Astrocyte (in vitro differentiated cells and primary cell): ENCODE measurements around a stretch of chr18.

DNA sequence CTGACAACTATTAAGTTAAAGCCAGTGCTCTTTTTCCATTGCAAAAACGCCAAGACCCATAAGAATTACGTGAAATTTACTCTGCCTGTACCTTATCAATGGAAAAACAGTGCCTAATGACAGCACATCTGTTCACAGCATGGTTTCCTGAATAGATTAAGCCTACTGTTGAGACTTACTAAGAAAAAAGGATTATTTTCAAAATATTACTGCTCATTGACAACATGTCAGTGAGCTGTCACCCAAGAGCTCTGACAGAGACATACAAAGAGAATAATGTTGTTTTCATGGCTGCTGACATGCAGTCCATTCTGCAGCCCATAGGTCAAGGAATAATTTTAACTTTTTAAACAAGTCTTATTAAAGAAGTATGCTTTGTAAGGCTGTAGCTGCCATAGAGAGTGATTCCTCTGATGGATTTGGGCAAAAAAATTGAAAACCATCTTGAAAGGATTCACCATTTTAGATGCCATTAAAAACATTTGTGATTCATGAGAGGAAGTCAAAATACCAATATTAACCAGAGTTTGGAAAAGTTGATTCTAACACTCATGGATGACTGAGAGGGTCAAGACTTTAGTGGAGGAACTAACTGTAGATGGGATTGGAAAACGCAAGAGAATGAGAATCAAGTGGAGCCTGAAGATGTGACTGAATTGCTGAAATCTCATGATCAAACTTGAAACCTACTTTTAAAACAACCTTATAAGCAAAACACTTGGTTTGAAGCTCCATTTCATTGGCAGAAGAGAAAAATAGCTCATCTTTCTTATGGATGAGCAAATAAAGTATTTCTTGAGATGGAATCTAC is 53.2 kb downstream of the ANKRD12 start:
- PRO-cap, result no peak
- RRBS, 2 experiments, result no CpG with 5 or more reads among the region's 3 CpGs

DNA sequence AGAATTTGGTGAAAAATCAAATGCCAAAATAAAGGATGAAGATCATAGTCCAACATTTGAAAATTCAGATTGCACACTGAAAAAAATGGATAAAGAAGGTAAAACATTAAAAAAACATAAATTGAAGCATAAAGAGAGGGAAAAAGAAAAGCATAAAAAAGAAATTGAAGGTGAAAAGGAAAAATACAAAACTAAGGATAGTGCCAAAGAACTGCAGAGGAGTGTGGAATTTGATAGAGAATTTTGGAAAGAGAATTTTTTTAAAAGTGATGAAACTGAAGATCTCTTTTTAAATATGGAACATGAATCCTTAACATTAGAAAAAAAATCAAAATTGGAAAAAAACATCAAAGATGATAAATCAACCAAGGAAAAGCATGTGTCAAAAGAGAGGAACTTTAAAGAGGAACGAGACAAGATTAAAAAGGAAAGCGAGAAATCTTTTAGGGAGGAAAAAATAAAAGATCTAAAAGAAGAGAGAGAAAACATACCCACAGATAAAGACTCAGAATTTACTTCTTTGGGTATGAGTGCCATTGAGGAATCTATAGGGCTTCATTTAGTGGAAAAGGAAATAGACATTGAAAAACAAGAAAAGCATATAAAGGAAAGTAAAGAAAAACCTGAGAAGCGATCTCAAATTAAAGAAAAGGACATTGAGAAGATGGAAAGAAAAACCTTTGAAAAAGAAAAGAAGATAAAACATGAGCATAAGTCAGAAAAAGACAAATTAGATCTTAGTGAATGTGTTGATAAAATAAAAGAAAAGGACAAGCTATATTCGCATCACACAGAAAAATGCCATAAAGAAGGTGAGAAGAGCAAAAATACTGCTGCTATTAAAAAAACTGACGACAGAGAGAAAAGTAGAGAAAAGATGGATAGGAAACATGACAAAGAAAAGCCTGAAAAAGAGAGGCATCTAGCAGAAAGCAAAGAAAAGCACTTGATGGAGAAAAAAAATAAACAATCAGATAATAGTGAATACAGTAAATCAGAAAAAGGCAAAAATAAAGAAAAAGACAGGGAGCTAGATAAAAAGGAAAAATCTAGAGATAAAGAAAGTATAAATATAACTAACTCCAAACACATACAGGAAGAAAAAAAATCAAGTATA is 79.1 kb upstream of the TWSG1 start:
- PRO-cap, result no peak
- RRBS, 2 experiments, result no CpG with 5 or more reads among the region's 5 CpGs

DNA sequence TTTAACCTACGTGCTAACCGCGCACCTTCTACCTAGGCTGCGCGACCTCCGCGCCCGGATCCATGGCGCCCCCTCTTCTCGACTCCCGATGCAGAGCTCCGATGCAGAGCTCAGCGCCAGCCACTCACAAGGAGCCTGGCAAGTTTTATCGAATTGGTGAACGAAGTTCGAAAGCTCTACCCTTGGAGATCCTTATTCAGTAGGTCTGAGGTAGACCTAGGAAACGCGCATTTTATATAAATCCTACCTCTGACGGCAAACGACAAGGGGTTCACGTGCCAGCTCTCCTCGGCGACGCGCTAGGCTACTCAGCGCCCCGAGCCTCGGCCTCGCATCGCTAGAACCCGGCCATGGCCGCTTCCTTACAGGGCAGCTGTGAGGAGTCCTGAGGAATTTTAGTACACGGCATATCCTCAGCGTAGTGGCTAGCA is 668 bp upstream of the TWSG1 start:
- PRO-cap, result no peak
- RRBS, 2 experiments, result no CpG with 5 or more reads among the region's 34 CpGs

DNA sequence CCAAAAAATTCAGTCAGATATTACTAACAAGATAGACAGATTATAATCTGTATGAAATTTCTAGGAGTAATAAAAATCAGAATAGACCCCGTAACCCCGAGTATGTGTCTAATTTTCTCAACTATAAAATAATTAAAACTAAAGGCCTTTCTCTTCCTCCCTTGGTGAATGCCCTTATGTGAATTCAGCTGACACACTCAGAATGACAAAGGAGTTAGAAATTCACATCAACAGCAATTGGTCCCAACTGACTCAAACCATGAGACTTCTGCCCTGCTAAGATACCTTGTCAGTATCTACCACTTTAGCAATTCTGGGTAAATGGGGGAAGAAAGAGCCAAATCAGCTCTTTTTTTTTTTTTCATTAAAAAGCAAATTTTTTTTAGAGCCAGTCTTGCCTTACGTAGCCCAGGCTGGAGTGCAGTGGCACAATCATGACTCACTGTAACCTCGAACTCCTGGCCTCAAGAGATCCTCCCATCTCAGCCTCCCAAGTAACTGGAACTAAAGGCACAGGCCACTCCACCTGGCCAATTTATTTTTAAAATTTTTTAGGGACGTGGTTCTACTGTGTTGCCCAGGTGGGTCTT is 1.6 kb upstream of the PPP4R1 start:
- PRO-cap, result no peak
- RRBS, 2 experiments, result no CpG with 5 or more reads among the region's 5 CpGs

GRCh38 chr18:9707024-9707854 is 862 bp upstream of the RAB31 start:
- PRO-cap, result unidirectional peak, plus-strand start at chr18:9707423
- RRBS, 2 experiments, result no CpG with 5 or more reads among the region's 20 CpGs

GRCh38 chr18:9715949-9716360 is 7.9 kb downstream of the RAB31 start:
- PRO-cap, result no peak
- RRBS, 2 experiments, result no CpG with 5 or more reads among the region's 5 CpGs

DNA sequence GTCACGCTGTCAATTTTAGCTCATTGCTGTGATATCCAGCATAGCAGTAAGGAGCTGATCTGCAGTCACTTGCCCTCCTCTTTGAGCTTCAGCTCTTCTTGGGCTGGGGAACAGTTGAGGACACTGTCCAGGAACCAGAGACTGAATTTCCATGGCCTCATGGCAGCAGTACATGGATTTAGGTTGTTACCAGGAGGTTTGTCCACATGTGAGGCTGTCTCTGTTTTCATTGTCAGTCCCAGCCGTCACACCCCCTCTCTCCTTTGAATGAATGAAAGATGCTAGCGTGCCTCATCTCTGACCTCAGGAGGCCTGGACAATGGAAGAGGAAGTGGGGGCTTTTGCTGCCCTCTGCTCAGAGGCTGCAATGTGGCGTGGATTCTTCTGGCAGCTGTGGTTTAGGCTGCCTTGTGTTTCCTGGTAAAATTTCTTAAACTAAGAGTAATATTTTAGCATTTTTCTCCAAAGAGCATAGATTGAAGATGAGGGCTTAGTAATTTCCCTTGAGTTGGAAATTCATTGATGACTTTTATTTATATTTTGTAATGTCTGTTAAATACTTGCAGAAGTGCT is 47.5 kb downstream of the RAB31 start:
- PRO-cap, result no peak
- RRBS, 2 experiments, result no CpG with 5 or more reads among the region's 4 CpGs

DNA sequence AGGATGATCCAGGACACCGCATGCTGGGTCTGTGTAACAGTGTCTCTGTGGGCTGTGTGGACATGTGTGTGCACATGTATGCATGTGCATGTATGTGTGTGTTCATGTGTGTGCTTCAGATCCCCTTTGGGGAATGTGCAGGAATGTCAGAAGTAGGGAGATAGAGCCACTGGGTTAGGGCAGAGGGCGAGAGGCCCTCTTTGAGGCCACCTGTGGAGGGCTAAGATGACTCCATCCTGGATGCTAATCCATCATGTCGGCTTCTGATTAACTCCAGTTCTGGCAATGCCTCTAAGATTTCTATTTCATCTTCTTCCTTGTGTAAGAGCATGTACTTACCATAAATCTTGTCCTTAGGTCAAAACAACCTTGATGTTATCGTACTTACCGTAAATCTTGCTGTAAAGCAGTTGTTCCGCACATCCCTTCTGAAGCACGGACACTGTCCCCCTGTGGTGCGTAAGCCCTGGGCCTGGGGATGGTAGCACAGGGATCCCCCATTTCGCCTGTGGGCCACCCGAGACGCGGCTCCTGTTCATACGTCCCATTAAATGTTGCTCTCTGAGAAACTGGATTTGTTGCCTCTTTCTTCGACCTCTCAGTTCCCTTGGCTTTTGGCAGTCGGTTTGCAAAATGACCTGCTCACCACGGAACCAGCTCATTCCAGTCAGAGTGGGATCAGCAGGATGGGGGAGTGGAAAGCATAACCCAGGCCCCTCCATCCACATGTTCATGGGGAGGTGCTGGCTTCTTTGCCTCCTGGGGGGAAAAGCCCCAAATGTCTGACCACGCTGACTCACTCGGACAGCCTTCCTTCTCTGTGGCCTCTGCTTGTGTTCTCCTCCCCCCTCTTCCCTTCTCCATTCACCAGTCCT is 49.7 kb downstream of the RAB31 start:
- PRO-cap, result no peak
- RRBS, 2 experiments, result no CpG with 5 or more reads among the region's 18 CpGs

DNA sequence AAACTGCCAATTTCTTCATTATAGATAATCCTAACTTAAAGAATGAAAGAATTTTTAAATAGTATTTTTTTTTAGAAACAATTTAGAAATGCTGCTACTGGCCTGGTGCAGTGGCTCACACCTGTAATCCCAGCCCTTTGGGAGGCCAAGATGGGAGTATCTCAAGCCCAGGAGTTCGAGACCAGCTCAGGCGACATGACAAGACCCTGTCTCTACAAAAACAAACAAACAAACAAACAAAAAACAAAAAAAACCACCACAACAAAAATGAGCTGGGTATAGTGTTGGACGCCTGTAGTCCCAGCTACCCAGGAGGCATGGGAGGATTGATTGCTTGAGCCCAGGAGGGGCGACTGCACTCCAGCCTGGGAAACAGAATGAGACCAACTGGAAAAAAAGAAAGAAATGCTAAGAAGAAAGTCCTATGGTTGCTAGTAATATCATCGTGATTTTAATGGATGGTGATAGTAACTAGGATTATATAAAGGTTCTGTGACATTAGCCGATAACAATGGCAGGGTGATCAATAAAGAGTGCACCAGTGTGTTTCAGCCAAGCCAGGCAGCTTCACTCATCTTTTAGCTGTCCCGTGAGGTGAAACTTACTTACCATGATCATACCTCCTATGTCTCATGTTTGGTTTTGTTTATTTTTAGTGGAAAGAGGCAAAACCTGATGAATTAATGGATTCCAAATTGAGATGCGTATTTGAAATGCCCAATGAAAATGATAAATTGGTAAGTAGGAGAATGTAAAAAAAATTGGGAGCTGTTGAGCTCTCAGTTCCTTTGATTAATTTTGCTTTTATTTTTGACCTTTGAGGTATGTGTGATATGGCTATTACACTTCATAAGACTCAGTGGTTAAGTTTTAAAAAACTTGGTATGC is 22.8 kb downstream of the VAPA start:
- PRO-cap, result no peak
- RRBS, 2 experiments, result no CpG with 5 or more reads among the region's 8 CpGs

DNA sequence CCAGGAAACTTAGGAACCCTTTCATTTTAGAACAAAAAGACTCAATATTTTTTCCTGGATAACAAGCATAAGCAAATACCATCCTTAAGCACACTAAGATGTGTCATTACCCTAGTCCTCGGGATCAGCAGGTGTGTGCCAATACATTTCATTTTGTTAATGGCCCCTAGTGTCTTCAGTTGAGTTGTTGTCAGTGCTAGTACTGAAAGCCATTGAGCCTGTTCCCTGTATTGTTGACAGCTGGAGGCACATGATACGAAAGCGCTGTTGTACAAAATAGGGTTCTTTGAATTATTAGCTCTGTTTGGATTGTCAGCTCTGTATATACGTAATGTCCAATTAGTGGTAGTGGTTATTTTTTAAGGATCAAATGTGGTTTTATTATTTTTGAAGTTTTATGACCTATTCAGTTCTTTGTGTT is 29.5 kb downstream of the VAPA start:
- PRO-cap, result no peak
- RRBS, 2 experiments, result no CpG with 5 or more reads among the region's 4 CpGs

DNA sequence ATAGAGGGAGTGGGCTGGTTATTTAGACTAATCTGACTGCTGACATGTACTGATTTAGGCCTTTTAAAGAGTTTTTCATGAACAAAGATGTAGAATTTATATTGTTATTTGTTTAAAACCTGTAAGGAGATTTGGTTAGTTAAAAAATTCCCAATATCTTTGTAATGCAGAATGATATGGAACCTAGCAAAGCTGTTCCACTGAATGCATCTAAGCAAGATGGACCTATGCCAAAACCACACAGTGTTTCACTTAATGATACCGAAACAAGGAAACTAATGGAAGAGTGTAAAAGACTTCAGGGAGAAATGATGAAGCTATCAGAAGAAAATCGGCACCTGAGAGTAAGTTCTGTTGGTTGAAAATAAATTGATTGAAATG is 36.4 kb downstream of the VAPA start:
- PRO-cap, result no peak
- RRBS, 2 experiments, result no CpG with 5 or more reads among the region's 2 CpGs

GRCh38 chr18:10057755-10058611 is 144.2 kb downstream of the VAPA start:
- PRO-cap, result no peak
- RRBS, 2 experiments, result no CpG with 5 or more reads among the region's 3 CpGs

- PRO-cap, result no peak
- RRBS, 2 experiments, result no CpG with 5 or more reads among the region's 4 CpGs
These were observed 4.5 kb upstream of the APCDD1 start for GRCh38 chr18:10449935-10450423.

DNA sequence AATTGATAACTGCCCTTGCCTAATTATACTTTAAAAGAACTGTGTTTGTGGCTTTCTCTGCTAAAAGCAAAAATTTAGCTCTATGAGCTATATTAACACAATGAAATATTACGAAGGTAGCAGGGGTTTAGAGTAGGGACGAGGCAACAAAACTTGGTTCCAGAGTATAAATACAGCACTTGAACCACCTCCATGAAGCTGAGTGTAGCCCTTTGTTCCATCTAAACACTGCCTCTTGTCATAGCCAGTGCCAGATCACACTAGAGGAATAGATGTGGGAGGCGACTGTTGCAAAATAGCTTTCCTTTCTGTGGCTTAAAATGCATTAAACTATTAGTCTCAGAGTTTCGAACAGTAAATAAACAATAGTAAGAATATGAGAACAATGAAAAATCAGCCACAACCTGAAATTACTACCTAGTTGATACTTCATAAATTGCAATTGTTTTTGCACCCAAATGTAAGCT is 29.8 kb downstream of the PIEZO2 start:
- PRO-cap, result no peak
- RRBS, 2 experiments, result no CpG with 5 or more reads among the region's 4 CpGs

DNA sequence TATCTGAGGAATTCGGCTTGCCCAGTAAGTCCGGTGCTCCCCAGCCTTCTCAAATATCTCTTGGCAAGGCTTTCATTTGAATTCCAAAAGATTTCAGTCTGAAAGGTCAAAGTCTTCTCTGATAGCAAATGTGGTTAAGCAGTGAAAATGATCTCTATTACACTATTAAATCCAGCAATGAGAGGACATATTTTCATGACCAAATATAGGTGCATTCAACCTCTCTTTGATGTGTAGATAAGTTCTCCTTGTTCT is 27.8 kb downstream of the PIEZO2 start:
- PRO-cap, result no peak
- RRBS, 2 experiments, result no CpG with 5 or more reads among the region's 2 CpGs

- PRO-cap, result no peak
- RRBS, 2 experiments, result no CpG with 5 or more reads among the region's 8 CpGs
These were observed 19.1 kb upstream of the GNAL start for GRCh38 chr18:11670046-11670335.

- PRO-cap, result no peak
- RRBS, 2 experiments, result no CpG with 5 or more reads among the region's 13 CpGs
These were observed 25.9 kb upstream of the IMPA2 start for GRCh38 chr18:11955115-11956185.

DNA sequence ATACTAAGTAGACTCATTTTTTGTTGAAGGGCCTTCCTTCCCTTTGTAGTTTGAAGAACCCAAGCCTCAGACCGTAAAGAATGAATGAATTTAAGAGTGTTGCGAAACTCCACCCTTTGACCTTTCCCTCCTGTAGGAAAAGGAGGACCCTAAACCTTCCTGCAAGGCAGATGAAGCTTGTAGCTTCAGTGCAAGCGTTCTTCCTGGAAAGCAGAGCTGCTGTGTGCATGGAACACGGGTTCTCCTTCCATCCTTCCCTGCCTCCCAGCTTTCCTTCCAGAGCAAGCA is 1.7 kb downstream of the IMPA2 start:
- PRO-cap, result no peak
- RRBS, 2 experiments, result no CpG with 5 or more reads among the region's 4 CpGs

DNA sequence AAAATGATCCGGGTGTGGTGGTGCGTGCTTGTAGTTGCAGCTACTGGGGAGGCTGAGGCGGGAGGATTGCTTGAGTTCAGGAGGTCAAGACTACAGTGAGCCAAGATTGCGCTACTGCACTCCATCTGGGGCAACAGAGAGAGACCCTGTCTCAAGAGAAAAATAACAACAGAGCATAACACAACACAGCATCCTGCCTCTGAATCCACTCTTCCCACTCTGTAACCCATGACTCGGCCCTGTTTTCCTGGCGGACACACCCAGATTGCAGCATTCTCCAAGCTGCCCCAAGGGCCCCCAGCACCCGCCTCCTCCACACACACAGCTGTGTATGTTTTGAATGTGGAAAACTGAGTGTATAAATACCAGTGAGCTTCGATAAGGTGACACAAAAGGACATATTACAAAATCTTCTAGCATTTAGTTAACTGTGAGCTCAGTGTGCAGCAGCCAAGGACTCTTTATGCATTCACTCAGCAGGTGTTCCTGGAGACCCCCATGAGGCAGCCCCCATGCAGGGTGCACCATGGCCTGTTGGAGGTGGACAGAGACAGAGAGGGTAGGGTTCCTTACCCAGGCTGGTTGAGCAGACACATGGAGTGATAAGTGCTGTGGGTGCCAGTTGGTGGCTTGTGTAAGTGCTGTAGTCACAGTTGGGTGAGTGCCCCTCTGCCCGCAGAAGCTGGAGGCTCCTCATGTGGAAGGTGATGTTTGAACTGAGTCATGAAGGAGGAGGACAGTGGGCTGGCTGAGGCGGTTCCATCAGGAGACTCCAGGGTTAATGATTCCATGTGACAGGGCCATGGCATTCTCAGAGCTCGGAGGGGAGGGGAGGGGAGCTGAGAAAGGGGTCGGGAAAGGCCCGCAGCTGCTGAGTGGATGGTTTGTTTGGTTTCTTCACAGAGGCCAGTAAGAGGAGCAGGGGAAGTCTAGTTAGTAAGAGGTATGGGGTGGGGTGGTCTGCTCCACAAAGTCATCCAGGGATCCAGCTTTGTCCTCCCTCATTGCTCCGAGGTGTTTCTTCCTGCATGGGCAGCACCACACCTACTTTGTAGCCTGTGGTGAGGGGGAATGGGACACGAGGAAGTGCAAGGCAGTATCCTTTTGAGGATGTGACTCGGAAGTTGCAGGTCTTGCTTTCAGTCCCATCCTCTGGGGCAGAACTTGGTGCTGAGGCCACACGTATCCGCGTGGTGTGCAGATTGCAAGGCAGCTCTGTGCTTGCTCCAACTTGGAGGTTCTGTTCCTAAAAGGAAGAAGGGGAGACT is 13.3 kb downstream of the IMPA2 start:
- PRO-cap, result no peak
- RRBS, 2 experiments, result no CpG with 5 or more reads among the region's 19 CpGs

- PRO-cap, result no peak
- RRBS, 2 experiments, result no CpG with 5 or more reads among the region's 11 CpGs
These were observed 17.7 kb downstream of the IMPA2 start for GRCh38 chr18:11998902-11999549.